B cell (primary cell): ENCODE measurements around the genes ATG101, KRT84, KRT76 and KRT4.

DNA sequence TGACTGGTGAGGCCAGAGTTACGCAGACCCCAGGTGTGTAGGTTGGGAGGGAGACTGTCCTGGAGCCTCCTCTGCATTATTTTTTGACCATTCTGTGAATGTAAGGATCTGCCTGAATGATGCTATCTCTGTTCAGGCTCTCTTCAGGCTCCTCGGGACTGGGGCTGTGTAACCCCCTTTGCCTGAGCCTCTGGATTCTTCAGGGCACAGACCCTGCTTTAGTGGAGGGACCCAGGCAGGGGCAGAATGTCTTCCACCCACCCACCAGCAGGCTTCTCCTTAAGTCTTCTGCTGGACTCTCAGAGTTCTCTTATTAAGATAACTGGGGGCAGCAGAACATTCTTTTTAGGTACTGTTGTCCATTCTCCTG is 1.9 kb downstream of the NR4A1 start:
- PRO-cap, result no peak
- CAGE, long polyA plus RNA, result no peak

DNA sequence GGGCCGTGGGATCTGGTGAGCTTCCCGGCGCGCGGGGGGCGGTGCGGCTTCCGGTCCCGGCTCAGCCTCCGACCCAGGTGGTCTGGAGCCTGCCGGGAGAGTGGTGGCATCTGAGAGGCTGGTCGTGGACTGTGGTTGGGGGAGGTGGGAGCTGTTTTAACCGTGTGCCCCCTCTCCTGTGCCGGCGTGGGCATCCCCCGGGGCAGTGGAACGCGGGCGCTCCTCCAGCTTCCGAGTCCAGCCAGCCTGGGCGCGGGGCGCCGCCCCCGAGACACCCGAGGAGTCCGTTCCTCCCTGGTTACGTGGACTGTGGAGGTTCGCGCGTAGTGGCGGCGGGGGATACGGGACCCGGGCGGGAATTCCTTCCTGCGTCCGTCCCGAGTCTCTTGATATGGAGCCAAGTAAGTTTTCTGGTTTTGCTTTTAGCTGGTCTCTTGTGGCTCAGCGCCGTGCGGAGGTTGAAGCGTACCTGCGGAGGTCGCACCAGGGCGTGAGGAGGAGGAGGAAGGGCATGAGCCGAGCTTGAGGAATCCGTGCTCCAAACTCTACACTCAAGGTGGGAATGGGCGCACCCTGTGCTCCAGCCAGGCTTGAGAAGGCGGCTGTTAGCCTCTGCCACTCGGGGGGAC is at the start of gene ATG101:
Gene ATG101, plus strand, starts transcription at position 51 of the 629 bp plus-strand sequence.
- PRO-cap, result bidirectional peak, plus-strand start at position 76 of the sequence, minus-strand start at position 131 of the sequence
- CAGE, long polyA plus RNA, result no peak

GRCh38 chr12:52075320-52075943 is 4.1 kb upstream of the SMIM41 start:
- PRO-cap, result no peak
- CAGE, long polyA plus RNA, result no peak

DNA sequence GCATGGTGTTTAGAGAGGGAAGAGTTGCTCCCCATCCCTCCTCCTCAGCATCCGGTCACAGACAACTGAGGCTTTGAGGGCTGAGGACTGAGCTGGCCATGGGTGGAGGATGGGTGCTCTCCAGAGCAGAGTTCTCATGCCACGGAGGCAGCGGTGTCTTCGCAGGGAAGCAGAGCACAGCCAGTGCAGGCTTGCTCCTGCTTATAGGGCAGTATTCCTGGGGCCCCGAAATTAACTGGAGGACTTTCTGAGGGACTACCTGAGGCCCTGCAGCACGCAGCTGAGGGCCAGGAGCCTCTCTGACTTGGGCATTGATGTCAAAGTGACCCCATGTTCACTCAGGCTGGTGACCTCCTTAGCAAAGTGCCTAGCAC is 49.2 kb downstream of the KRT80 start:
- PRO-cap, result no peak
- CAGE, long polyA plus RNA, result no peak

DNA sequence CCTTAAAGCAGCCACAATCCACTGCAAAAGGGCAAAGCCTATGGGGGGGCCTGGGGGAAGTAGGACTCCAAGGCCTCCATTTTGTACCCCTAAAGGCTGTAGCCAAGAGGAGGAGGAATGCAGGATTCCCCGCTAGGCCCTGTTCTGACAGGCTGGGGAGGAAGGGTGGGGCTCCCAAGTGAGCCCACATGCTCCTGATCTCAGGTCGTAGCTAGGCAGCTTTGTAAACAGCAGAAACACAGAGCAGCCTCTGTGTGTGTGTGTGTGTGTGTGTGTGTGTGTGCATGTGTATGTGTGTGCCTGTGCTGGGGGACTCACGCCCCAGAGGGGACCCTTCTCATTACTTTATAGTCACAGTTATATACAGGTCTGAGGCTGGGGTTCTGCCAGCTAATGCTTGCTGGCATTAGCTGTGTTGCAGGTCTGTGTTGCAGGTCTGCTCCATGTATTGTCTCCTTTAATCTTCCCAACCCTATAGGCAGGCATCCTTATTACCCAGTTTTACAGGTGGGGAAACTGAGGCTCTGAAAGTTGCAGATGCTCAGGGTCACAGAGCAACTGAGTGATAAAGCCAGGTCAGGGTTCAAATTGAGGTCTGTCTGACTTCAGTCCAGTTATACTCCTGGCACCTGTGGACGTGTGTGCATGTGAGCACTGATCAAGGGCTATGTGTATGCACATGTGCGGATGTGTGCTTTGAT is 36.2 kb downstream of the KRT80 start:
- PRO-cap, result no peak
- CAGE, long polyA plus RNA, result no peak

- PRO-cap, result no peak
- CAGE, long polyA plus RNA, result no peak
These were observed 864 bp downstream of the KRT80 start for GRCh38 chr12:52190647-52191652.

GRCh38 chr12:52217084-52217691 is 15.9 kb upstream of the KRT7 start:
- PRO-cap, result no peak
- CAGE, long polyA plus RNA, result no peak

DNA sequence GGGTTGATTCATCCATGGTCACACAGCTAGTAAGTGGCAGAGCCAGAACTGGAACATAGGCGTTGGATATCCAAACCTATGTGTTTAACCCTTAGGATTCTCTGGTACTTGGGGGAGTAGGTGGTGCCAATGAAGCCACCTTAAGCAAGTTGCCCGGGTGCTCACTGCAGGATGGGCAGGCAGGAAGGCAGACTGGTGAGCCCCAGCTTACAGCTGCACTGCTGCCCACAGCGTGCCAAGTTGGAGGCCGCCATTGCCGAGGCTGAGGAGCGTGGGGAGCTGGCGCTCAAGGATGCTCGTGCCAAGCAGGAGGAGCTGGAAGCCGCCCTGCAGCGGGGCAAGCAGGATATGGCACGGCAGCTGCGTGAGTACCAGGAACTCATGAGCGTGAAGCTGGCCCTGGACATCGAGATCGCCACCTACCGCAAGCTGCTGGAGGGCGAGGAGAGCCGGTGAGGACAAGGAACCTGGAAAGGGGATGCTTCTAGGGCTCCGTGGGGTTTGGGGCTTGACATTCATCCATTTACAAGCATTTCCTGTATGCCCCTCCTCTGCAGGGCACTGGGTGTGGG is 12.2 kb downstream of the KRT7 start:
- PRO-cap, result no peak
- CAGE, long polyA plus RNA, result no peak

- PRO-cap, result no peak
- CAGE, long polyA plus RNA, result no peak
These were observed 12.3 kb downstream of the KRT83 start for GRCh38 chr12:52308939-52309215.

DNA sequence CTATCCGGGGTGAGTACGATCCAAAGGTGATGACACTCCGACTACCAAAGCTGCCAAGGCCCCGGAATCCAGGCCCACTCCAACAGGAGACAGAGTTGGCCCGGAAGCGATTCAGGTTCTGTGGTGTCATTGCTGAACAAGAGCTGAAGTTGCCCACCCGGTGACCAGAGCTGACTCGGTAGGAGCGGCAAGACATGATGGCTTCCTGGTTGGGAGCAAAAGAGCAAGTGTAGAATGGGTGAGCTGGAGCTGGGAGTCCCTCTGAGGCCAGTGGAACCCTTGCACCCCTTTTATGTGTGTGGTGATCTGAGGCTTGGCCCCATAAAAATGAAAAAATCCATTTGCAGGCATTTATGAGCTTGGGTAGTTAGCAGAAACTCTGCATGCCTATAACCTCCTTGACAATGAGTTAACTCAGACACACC is at the start of gene KRT84:
Gene KRT84, minus strand, starts transcription at position 263 of the 425 bp plus-strand sequence.
- PRO-cap, result no peak
- CAGE, long polyA plus RNA, result no peak

GRCh38 chr12:52559210-52559654 is 6.3 kb upstream of the KRT71 start:
- PRO-cap, result no peak
- CAGE, long polyA plus RNA, result no peak

- PRO-cap, result no peak
- CAGE, long polyA plus RNA, result no peak
These were observed 5.7 kb downstream of the KRT73 start for GRCh38 chr12:52612566-52613081.

- PRO-cap, result no peak
- CAGE, long polyA plus RNA, result no peak
These were observed 2.9 kb downstream of the KRT1 start for GRCh38 chr12:52677254-52677750.

DNA sequence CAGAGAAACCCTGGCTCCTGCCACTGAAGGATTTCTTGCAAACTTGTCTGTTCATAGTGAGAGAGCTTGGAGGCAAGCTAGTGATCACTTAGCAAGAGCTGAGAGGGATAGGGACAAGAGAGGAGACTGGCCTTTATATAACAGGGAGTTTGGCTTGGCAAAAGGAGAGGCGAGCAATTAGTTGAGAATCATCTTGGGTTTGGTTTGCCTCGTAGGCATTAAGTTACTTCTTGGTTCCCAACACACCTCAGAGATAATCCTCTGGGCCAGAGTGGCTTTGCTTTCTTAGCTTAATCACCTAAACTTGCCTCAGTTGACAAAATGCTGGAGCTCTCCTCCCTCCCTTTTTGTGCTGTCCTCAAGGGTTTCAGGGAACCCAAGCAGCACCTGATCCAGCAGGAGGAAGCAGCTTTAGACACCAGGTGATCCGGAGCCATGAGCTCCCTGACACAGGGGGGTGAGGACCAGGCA is at the start of gene KRT76:
Gene KRT76, minus strand, starts transcription at position 109 of the 471 bp plus-strand sequence.
- PRO-cap, result no peak
- CAGE, long polyA plus RNA, result no peak

DNA sequence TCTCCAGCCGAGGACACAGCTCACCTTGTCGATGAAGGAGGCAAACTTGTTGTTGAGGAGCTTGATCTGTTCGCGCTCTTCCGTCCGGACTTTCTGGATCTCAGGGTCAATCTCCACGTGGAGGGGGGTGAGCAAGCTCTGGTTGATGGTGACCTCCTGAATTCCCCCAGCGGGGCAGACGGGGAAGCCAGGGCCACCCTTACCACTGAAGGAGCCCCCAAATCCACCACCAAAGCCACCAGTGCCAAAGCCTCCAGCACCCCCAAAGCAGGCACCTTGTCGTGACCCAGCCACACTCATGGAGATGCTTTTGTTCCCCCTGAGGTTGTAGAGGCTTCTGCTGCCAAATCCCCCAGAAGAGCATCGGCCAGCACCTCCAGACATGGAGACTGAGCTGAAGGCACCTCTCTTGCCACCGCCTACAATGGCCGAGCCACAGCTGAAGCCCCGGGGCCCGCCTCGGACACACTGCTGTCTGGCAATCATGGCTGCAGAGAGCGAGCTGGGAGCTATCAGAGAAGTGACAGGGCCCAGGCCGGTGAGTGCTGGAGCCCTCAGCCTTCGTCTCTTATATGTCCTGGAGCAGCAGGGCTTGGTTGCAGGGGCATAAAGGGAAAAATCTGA is at the start of gene KRT4:
Gene KRT4, minus strand, starts transcription at position 544 of the 624 bp plus-strand sequence.
- PRO-cap, result no peak
- CAGE, long polyA plus RNA, result no peak

- PRO-cap, result no peak
- CAGE, long polyA plus RNA, result no peak
These were observed 20.5 kb downstream of the KRT8 start for GRCh38 chr12:52884177-52884999.

DNA sequence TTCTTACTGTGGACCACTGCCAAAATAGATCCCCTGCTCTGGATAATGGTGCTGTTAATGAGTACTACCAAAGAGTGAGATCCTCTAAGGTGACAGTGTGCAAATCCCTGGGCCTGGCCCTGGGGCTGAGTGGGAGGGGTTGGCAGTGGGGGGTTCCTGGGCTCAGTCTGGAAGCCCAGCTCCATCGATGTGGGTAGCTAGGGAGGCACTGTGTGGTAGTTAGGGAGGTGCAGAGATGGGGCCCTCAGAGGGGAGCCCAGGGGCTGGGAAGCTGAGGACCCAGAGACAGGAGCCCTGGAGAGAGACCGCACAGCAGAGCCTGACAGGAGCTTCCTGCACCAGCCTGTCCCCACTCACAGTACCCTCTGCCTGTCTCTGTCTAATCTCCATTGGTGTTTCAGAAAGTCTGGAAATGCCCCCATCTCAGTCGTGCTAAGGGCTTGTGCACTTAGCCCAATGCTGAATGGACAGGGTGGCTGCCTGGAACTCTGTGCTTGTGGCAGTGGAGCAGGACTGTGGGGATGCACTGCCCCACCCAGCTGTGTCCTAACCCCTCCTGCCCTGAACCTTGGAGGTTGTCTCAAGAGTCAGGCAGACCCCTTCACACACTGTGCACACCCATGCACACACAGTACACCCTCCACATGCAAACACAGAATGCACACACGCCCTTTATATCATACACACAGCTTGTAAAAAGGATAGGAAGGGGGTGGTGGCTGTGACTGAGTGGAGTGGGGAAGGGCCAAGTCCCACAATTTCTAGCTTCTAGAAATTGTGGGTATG is 8.9 kb downstream of the KRT8 start:
- PRO-cap, result no peak
- CAGE, long polyA plus RNA, result no peak

- PRO-cap, result no peak
- CAGE, long polyA plus RNA, result no peak
These were observed 7.5 kb downstream of the KRT8 start for GRCh38 chr12:52897107-52897954.

GRCh38 chr12:52899820-52900840 is 4.7 kb downstream of the KRT8 start:
- PRO-cap, result no peak
- CAGE, long polyA plus RNA, result no peak

GRCh38 chr12:52946832-52947386 is 2.0 kb upstream of the KRT18 start:
- PRO-cap, result no peak
- CAGE, long polyA plus RNA, result no peak